Bronchial epithelial cell (primary cell): ENCODE data around the genes PGP and KCTD5.

DNA sequence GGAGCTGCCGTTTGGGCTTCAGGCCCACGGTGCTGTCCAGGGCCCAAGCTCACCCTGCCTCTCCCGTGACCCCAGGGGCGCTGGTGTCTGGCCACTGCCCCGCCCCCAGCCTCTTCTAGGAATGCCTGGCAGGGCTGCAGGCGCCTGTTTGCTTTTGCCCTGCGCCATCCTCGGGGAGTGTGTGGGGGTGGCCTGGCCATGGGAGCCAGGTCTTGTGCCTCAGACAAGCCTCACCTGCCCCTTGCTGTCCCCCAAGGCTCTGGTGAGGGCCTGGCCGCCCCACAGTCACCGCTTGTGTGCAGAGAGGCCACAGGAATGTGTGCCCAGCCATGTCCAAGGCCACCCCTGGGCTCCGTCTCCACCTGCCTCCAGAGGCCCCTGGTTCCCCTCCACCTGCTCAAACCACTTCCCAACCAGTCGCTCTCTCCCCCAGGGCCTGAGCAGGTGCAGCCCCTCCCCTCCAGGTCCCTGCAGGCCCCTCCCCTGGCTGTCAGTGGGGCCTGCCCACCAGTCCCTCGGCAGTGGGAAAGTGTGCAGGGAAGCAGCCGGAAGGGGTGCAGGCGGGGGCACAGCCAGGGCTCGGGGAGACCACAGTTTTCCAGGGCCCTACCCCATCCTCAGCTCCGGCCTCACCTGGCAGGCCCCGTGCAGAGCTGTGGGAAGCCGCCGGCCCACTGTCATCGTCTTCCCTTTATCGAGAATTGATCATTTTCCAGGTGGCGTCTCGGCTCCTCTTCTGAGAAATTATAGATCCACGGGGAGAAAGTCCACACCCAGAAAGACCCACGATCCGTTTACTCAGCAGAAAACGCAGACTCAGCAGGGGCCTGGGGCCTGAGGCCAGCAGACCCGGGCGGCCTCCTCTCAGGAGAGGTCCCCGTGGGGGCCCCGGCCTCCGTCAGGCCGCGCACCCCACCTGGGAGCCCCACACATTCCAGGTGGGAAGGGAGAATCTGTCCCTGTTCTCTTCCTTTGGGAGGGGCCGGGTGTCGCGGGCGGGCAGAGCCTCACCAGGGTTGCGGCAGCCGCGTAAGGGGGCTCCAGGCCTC is 1.0 kb upstream of the IGFALS start:
- RRBS, 2 experiments: 23 to 32% methylated on average over 12 of the region's 42 CpGs

DNA sequence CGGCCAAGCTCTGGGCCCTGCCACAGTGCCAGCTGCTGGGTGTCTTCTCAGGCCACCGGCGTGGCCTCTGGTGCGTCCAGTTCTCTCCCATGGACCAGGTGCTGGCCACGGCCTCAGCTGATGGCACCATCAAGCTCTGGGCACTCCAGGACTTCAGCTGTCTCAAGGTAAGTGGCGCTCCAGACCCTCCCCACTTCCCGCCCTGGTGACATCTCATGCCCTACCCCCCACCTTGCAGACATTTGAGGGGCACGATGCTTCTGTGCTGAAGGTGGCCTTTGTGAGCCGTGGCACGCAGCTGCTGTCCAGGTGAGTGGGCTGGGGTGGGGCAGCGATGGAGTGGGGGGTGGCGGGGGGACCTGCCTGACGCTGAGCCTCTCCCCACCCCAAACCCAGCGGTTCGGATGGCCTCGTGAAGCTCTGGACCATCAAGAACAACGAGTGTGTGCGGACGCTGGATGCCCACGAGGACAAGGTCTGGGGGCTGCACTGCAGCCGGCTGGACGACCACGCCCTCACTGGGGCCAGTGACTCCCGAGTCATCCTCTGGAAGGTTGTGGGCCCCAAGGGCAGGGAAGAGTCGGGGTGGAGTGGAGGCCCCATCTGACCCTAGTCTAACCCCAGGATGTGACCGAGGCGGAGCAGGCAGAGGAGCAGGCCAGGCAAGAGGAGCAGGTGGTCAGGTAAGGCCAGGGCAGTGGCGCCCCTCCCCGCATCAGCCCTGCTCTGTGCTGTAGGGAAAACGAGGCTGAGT is 4.0 kb downstream of the NOXO1 start:
- RRBS, 2 experiments: no CpG with 5 or more reads among the region's 30 CpGs

DNA sequence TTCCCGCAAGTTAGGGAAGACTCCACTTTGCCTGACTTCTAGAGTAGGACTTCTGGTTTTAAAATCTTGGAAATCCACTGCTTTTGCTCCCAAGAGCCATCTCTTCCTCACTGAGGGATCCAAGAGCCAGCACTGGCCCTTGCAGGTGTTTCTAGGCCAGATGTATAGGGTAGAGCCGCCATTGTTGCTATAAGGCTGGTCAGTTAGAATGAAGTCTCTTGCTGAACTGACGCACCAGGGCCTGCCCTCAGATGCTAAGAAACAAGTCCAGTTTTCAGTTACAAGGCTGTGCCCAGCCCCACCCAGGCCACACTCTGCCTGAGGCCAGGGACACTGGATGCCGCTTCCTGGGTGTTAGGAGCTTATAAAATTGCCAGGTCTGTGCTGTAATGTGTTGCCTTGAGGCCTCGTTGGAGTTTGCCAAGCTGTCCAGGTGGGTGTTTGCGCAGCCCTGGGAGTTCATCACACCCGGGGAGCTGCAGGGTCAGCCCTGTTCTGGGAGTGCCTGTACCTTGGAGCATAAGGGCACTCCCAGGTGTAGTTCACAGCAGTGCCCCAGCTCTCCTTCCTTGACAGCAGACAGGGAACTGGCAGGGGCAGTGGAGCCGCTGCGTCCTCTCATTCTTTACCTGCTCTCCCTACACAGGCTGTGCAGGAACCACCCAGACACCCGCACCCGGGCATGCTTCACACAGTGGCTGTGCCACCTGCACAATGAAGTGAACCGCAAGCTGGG is 1.4 kb downstream of the GFER start:
- RRBS, 2 experiments: no CpG with 5 or more reads among the region's 12 CpGs

- RRBS, 2 experiments: no CpG with 5 or more reads among the region's 10 CpGs
Measured at GRCh38 chr16:1996824-1997811, 7.3 kb downstream of the SYNGR3 start.

GRCh38 chr16:2010059-2010729 is 9.4 kb upstream of the NPW start:
- RRBS, 2 experiments: no CpG with 5 or more reads among the region's 15 CpGs

GRCh38 chr16:2027570-2028099 is 933 bp downstream of the NHERF2 start:
- RRBS, 2 experiments: 0 to 20% methylated on average over 1 of the region's 12 CpGs

GRCh38 chr16:2029843-2030288 is 3.2 kb downstream of the NHERF2 start:
- RRBS, 2 experiments: no CpG with 5 or more reads among the region's 12 CpGs

- RRBS, 2 experiments: 5 to 8% methylated on average over 4 of the region's 33 CpGs
Measured at GRCh38 chr16:2035469-2036122, 8.9 kb downstream of the NHERF2 start.

- RRBS, 2 experiments: 85 to 89% methylated on average over 1 of the region's 28 CpGs
Measured at GRCh38 chr16:2096984-2097798, 38.5 kb downstream of the PKD1 start.

GRCh38 chr16:2099489-2099820 is 36.2 kb downstream of the PKD1 start:
- RRBS, 2 experiments: no CpG with 5 or more reads among the region's 14 CpGs

DNA sequence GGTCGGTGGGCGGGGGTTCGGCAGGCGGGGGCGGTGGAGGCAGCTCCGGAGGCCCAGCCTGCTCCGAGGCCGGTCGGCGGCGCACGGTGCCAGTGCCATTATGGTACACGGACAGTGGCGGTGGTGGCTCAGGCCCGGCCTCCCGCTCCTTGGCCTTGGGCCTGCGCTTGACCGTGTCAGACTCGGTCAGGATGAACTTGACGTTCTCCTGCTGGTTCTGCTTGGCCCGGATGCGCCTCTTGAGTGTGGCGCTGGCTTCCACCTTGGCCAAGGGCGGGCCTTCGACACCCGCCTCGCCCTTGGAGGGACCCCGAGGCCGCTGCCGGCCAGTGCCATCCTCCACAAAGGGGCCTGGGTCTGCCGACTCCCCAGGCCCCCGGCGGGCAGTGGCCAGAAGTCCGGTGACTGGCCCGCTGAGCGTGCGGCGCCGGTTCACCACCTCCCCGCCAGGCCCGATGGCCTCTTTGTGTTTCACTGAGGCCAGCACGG is 16.6 kb downstream of the CASKIN1 start:
- RRBS, 2 experiments: 94 to 95% methylated on average over 18 to 23 of the region's 42 CpGs

- RRBS, 2 experiments: 1 to 2% methylated on average over 10 to 16 of the region's 69 CpGs
Measured at GRCh38 chr16:2214515-2214918, at the start of gene PGP. PGP (minus strand) TSS chr16:2214840.

- RRBS, 2 experiments: 92% methylated on average over 9 of the region's 67 CpGs
Measured at GRCh38 chr16:2234679-2235812, 1.2 kb upstream of the DNASE1L2 start.

DNA sequence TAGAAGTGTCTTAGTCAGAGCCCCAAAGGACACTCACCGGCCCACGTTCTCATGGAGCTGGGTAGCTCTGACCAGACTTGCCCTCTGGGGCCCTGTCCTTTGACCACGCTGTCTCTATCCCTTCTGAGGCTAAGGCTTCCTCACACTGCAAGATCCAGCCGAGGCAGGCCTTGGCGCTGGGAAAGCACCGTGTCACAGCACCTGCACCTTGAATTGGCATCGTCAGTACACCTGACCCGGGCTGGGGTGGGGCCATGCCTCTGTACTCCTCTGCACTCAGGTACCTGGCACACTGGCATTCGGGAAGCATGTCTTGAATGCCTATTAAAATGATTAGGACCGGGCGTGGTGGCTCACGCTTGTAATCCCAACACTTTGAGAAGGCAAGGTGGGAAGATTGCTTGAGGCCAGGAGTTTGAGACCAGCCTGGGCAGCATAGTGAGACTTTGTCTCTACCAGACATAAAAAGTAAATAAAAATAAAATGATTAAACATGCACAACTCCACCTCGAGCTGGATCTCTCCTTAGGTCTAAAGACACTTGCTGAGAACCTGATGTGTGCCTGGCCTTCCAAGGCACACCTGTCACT is 6.1 kb downstream of the TBC1D24 start:
- RRBS, 2 experiments: 26% methylated on average over 2 of the region's 13 CpGs; no CpG with 5 or more reads in 1 of the 2 experiments

GRCh38 chr16:2515148-2516051 is 1.6 kb downstream of the ATP6V0C start:
- RRBS, 2 experiments: no CpG with 5 or more reads among the region's 19 CpGs

DNA sequence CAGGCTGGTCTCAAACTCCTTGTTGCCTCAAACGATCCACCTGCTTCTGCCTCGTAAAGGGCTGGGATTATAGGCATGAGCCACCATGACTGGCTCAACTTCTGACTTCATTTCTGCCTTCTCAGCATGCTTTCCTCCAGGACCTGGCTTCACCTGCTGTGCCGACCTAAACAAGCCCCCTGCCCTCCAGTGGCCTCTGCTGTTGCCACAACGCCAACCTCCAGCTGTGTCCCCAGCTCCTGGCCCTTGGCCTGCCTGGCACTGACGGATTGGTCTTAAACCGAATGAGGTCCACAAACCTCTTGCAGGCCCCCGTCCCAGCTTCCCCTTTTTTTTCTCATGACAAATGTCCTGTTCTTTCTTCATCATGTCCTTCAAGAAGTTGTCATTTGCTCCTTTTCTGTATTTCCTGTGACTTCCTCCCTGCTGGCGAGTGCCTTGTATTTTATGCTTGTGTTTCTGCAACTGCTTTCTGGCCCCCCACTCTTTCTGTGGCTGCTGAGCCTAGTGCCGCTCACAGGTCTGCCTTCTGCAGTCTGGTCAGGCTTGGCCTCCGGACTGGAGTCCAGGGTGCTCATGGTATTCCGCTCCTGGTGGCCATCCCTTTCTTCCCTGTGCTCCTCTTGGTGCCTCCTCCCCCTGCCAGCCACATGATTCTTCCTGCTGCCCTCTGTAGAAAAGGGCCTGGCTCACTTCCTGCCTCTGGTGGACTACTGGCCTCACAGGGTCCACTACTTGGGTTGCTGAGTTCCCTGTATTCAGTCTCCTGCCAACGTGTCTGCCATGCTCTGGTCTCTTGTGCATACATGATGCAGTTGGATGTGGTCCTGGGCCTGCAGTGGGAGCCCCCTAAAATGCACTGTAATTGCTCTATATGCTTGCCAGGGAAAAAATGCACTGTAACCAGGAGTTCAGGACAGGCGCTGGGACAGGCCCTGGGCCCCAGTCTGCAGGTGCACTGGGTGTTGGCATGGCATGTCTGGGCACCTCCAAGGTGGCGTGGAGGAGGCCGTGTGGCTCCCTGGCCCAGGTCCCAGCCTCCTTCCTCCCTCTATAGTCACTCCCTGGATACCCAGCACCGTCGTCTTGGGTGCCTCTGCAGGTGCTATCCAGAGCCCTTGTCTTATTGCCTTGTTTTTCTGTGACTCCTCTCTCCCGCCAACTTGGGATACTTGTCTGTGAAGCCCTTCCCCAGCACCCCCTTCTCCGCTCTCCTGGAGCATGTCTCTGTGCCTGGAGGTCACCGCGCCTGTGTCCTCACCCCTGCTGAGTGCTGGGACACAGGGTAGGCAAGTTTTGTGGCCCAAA is 3.0 kb downstream of the ATP6V0C start:
- RRBS, 2 experiments: no CpG with 5 or more reads among the region's 21 CpGs

GRCh38 chr16:2663960-2664977 is 18.1 kb upstream of the KCTD5 start:
- RRBS, 2 experiments: no CpG with 5 or more reads among the region's 24 CpGs

DNA sequence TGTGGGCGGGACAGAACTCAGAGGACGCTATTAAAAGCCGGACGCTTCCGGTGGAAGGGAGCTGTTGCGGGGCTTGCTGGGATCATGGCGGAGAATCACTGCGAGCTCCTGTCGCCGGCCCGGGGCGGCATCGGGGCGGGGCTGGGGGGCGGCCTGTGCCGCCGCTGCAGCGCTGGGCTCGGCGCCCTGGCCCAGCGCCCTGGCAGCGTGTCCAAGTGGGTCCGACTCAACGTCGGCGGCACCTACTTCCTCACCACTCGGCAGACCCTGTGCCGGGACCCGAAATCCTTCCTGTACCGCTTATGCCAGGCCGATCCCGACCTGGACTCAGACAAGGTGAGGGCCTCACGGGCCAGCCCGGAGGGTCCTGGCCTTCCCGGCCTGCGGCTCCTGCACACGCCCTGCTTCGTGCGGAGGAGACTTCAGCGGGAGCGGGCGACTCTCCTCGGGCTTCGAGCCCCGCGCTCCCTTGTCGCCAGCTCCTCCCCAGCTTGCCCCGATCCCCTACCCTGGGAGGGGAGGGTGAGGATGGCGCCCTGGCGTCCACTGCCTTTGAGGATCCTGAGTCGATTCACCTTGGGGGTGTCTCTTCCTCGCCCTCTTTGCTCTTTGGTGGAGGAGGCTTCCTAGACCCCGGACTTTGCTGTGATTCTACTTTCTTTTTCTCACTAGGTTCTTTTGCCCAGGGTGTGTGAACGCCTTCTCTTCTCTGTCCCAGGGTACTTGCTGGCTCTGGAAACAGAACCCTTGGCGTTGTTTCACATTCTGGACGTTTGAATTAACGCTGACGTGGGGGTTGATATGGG is at the start of gene KCTD5:
TSS of gene KCTD5 (plus strand) at position 59 of the 806 bp plus-strand sequence.
- RRBS, 2 experiments: 2 to 3% methylated on average over 8 of the region's 58 CpGs

DNA sequence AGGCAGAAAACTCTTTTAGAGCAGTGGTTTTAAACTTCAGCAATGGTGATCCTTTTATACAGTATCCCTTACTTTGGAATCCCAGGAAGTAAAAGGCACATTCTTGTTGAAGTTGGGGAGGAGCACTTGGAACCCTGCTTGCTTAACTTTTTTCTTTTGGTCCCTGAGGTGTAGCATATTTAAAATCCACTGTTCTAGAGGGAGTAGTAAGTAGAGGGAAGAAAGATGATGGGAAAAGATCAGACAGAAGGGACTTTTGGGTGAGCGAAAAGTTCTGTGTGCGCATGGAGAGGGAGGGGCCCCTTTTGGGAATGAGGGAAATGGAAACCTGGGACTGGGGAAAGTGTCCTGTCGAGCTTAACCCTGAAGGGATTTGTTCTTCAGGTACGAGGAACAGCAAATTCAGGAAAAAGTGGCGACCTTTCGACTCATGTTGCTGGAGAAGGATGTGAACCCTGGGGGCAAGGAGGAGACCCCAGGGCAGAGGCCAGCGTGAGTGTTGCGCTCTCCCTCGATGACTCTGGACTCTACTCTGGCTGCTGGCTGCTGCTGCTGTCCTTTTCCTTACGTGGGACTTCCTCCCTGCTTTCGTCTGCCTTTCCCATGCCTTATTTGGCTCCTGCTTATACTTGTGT is 4.8 kb downstream of the SRRM2 start:
- RRBS, 2 experiments: no CpG with 5 or more reads among the region's 11 CpGs

- RRBS, 2 experiments: 92 to 96% methylated on average over 4 of the region's 29 CpGs
Measured at GRCh38 chr16:2761724-2762336, 9.4 kb downstream of the SRRM2 start.